Breast epithelium (tissue), 2 donors: Measurements from ENCODE around the genes ZPR1 and SIK3.

DNA sequence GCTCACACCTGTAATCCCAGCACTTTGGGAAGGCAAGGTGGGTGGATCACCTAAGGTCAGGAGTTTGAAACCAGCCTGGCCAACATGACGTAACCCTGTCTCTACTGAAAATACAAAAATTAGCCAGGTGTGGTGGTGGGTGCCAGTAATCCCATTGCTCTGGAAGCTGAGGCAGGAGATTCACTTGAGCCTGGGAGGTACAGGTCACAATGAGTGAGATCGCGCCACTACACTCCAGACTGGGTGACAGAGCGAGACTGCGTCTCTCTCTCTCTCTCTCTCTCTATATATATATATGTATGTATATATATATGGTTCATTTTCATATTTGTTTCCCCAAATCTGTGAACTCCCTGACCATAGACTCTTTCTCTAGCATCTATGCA, 56.4 kb upstream of the CADM1 start:
- PRO-cap: no peak
- RAMPAGE, long total RNA, 2 experiments: no peak in any of the 2 experiments

DNA sequence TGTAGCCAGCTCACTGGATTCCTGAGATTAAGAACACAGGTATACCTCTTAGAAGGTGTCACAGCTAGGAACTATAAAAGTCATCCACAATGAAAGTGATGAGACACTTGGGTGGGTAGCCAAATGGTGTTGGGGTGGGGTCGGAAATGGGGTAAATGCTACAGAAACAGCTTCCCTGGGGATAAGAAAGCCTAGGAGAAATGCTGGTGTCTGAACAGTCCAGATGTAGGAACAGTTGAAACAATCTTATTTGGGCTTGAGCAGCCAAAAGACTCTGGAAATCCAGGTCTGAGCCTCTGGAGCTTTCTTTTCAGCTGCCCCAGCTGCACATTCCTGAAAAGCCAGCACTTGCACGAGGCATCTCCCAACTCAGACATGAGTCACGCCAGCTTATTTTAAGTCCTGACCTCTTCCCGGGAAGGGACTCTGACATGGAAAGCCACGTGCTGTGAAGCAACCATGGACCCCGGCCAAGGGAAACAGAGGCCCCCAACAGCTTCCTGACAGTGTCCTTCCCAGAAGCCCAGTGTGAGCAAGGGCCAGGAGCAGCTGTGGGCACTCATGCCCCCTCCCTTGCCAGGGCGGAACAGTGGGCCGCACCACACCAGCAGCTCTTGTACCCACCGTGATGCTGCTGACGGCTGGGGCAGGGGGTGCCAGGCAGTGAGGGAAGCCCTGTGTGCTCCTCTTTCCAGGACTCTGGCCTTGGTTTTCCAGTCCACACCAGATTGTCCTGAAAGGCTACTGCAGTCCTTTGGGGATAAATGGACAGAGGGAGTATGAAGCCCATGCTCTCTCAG, 118.7 kb upstream of the CADM1 start:
- PRO-cap: no peak
- RAMPAGE, long total RNA, 2 experiments: no peak in any of the 2 experiments

- PRO-cap: no peak
- RAMPAGE, long total RNA, 2 experiments: no peak in any of the 2 experiments
Measured at GRCh38 chr11:116778798-116779214, 6.0 kb upstream of the BUD13 start.

DNA sequence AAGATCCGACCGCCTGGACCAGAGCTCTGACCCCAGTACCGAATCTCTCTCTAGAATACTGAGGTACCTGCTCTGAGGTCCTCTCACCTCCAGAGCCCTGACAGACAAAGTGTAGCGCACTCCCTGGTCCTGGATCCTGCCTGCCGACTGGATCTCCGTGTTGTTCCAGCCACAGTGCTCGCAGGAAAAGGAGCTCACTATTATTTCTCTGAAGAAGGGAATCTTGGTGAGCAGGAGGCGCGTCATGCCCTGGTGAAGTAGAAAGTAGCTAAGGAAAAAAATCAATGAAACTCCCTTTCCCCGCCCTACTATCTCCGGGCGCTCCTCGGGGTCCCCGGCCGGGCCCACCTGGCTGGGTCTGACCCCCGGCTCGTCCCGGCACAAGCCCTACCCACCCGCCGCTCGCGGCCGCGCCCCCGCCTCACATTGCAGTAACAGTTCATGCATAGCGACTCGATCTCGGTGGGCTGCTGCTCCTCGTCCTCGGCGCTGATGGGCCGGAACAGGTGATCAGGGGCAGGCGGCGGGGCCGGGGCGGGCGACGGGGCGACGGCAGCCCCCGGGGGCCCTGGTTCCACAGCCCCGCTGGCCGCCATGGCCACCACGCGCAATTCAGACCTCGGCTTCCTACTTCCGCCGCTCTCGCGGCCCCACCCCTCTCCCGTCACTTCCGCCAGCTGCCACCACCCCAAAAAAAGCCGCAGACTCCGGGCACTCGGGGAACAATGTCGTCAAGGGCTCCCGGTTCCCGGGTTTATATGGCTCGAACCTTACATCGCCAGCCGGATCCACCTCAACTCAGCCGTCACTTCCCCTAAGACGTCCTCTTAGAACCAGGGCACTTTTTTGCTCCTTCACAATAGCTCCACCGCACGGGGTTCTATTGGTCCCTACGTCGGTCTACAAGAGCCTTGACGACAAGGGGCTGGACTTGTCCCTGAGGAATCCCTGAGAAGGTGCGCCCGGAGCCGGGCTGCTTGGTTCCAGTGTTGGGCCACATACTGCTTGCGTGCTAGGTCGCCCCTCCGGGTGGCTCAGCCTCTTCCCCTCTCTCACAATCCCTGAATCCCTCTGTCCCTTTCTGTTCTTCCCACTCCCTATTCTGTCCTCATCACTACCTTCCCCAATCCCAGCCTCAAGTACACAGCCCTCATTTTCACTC, at the start of gene ZPR1:
TSS of gene ZPR1 (minus strand) at position 629 of the 1,162 bp plus-strand sequence.
- PRO-cap: bidirectional peak, plus-strand start at position 667 of the sequence, minus-strand start at position 629 of the sequence
- RAMPAGE, long total RNA, 2 experiments: no peak in any of the 2 experiments

DNA sequence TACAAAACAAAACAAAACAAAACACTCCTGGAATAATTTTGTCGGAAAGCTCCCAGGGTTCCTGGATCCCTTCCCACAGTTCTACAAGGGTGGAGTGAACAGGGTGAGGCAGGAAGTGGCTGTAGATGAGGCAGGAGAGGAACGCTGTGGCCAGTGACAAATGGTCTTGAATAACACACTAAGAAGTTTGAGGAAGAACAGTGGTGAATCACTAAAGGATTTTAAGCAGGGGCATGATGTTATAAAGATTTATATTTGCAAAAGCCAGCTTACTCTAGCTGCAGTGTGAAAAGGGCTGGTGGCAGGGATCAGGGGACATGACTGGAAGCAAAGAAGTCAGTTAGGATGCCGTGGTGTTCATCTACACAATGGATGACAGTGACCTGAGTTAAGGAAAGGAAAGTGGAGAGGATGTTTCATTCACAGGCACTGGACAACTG, 33.9 kb upstream of the APOA1 start:
- PRO-cap: no peak
- RAMPAGE, long total RNA, 2 experiments: no peak in any of the 2 experiments

- PRO-cap: no peak
- RAMPAGE, long total RNA, 2 experiments: no peak in any of the 2 experiments
Measured at GRCh38 chr11:116931473-116932649, 94.4 kb upstream of the APOA1 start.

DNA sequence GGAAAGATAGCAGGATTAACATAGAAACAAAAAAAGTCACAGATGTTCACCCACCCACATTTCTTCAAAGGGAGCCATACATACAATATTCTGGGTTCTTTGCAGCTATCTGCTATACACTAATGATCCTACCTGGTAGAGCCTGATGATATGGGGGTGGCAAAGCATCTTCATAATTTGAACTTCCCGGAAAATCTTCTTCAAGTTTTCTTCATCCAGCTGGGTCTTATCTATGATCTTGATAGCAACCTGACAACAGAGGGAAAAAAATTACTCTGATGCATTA, 119.3 kb upstream of the APOA1 start:
- PRO-cap: no peak
- RAMPAGE, long total RNA, 2 experiments: no peak in any of the 2 experiments

DNA sequence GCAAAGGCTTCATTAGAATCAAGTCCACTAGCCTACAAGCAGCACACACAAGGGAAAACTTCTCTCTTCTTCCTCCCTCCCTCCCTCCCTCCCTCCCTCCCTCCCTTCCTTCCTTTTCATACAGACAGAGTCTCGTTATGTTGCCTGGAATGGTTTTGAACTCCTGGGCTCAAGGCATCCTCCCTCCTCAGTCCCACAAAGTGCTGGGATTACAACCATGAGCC, 121.2 kb downstream of the SIK3 start:
- PRO-cap: no peak
- RAMPAGE, long total RNA, 2 experiments: no peak in any of the 2 experiments

GRCh38 chr11:117083552-117084005, 14.6 kb downstream of the SIK3 start:
- PRO-cap: no peak
- RAMPAGE, long total RNA, 2 experiments: no peak in any of the 2 experiments

DNA sequence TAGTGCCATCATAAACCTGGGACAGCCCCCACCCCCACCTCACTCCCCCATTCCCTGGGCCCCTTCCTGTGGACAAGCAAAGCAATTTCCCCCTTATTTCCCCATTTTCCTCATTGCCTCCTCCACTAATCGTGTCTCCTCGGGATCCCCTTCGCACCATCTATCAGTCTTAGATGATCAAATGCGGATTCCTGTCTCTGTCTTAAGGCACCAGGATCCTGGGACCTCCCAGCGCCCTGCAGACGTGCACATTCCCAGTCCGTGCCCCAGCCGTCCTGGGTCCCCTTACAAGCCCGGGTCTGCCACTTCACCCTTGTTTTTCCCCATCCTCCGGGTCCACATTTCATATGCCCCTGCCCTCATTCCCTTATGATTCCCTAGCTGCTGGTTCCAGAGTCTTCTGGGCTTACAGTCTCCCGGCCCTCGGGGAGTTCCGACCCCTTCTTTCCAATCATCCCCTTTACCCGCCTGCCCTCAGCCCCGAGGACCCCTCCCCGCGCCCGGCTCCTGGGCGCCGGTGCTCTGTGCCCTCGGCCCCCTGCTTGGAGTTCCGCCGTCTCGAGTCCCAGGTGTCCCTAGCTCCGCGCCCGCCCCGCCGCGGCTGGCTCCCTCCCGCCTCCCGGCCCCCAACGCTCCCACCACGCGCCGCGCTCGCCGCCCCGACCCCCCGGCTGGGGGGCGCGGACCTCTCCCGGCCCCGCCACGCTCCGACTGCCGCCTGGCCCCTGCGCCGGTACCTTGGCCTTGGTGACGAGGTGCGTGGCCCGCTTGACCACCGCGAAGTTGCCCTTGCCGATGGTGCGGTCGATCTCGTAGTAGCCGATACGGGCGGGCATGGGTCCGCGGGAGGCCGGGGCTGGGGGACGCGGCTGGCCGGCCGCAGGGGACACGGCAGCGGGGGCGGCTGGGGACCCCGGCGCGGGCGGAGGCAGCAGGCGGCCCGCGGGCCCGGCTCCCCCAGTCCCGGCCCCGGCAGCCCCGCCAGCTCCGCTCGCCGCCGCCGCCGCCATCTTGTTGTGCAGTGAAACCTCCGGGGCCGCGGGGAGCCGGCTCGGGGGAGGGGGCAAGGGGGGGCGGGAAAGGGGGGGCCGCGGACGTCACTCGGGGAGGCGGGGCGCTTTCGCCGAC, at the start of gene SIK3:
TSS of gene SIK3 (minus strand) at position 1,023 of the 1,128 bp plus-strand sequence.
- PRO-cap: unidirectional peak, plus-strand start at position 251 of the sequence; bidirectional peak, plus-strand start outside the sequence, minus-strand start at position 1,013 of the sequence
- RAMPAGE, long total RNA, 2 experiments: no peak in any of the 2 experiments

DNA sequence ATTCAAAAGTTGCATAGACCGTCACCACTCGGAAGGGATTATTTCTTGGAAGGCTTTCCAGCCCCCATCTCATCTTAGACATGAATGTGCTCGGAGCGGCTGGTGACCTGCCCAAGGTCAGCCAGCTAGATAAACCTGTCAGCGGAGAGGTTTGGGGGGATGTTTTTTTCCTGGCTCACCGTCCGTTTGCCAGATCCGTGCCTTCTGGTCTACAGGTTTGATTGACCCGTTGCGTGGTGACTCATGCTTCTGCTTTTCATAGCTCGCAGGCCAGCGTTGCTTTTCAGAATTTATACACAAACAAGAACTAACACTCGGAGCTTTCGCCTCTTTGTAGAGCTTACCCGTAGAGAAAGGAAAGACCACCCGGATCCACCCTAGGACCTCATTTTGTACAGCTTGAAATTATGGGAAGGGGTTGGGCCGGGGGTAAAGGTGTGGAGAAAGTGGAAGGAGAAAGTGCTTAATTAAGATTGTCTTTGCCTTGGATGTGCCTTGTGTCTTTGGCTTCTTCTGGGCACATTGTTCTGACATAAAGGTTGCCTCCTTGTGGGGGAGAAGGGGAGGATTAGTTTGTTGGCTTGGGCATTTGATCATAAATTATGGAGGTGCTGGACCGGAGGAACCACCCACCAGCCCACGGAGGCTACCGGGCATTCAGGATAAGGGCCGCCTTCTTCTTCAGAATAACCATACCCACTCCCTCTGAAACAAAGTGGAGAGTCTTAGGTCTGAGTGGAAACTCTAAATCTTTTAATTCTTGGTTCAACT, 1.1 kb downstream of the PAFAH1B2 start:
- PRO-cap: unidirectional peak, minus-strand start at position 188 of the sequence
- RAMPAGE, long total RNA, 2 experiments: no peak in any of the 2 experiments

DNA sequence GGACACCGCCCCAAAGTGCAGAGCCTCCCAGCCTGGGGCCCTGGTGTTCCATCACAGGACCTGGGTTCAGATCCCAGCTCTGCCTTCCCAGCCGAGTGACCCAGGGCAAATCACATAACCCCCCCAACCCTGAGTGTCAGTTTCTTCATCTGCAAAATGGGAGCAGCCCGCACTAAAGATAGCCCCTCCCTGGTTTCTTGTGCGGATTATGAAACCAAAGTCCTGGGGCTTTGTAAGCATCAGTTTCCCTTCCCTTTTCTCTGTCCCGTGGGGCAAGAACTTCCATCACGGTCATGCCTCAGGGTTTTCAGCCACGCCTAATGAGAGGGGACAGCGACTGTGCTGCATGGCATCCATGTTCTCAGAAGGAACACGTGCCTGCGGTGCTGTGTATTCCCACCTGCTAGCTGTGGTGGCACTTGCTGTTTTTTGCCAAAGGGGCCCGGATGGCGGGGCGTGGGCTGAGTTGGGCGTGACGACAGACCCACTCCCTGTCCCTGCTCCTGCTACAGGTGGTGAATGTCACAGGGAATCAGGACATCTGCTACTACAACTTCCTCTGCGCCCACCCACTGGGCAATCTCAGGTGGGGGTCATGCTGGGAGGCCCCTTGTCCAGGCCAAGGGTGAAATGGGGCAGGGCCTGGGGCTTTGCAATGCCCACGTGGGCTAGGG, 9.6 kb upstream of the TAGLN start:
- PRO-cap: no peak
- RAMPAGE, long total RNA, 2 experiments: no peak in any of the 2 experiments

DNA sequence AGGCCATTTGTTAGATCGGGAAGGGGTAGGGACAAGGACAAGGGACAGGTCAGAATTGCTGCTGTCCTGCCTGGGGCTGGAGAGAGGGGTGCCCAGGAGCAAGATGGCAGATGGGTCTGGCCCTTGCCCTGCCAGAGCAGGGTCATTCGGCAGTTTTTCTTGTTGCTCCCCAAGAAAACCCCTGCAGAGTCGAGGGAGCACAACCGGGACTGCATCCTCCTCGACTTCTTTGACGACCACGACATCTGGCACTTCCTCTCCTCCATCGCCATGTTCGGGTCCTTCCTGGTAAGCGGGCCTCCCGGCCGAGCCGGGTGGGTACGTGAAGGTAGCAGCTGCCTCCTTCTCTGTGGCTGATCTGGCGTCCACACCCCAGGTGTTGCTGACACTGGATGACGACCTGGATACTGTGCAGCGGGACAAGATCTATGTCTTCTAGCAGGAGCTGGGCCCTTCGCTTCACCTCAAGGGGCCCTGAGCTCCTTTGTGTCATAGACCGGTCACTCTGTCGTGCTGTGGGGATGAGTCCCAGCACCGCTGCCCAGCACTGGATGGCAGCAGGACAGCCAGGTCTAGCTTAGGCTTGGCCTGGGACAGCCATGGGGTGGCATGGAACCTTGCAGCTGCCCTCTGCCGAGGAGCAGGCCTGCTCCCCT, 3.4 kb upstream of the TAGLN start:
- PRO-cap: no peak
- RAMPAGE, long total RNA, 2 experiments: no peak in any of the 2 experiments

- PRO-cap: bidirectional peak, plus-strand start at chr11:117200203, minus-strand start at chr11:117200010
- RAMPAGE, long total RNA, 2 experiments: no peak in any of the 2 experiments
Measured at GRCh38 chr11:117199855-117200332, 724 bp downstream of the TAGLN start.

DNA sequence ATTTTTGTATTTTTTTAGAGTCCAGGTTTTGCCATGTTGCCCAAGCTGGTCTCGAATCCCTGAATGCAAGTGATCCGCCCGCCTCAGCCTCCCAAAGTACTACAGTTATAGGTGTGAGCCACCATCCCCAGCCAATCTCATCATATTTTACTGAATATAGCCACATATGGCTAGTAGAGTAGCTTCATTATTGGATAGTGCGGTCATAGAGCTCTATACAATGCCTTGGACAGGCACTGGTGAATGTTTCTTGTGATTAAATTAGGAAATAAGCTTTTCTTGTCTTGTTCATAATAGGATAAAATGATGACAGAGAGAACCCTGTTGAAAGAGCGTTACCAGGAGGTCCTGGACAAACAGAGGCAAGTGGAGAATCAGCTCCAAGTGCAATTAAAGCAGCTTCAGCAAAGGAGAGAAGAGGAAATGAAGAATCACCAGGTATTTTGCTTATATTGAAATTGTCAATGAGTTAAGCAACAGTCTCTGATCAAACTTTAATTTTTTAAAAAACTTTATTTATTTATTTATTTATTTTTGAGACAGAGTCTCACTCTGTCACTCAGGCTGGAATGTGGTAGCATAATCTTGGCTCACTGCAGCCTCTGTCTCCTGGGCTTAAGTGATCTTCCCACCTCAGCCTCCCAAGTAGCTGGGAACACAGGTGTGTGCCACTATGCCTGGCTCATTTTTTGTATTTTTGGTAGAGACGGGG, 11.8 kb downstream of the RNF214 start:
- PRO-cap: no peak
- RAMPAGE, long total RNA, 2 experiments: no peak in any of the 2 experiments

DNA sequence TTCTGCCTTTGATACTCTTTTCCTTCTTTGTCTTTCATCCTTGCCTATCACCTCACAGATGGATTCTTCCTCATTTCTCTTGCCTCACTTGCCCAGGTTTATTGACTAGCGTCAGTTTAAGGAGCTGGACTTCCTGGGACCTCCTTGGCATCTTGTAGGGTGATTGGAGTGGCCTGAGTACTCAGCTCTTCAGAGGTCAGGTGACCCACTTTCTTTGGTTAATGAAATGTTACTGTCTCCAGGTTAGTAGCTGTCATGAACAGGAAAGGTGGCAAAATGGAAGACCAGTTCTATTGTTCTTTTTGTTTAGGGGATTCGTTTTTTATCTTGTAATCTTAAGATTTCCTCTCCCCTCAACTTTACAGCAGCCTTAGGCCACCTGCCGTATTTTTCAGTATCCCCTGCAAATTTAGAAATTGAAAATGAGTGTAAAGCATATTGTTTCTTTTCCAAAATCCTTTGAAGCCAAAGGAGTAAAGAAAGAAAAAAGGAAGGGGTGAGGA, 29.4 kb downstream of the BACE1 start:
- PRO-cap: no peak
- RAMPAGE, long total RNA, 2 experiments: no peak in any of the 2 experiments

DNA sequence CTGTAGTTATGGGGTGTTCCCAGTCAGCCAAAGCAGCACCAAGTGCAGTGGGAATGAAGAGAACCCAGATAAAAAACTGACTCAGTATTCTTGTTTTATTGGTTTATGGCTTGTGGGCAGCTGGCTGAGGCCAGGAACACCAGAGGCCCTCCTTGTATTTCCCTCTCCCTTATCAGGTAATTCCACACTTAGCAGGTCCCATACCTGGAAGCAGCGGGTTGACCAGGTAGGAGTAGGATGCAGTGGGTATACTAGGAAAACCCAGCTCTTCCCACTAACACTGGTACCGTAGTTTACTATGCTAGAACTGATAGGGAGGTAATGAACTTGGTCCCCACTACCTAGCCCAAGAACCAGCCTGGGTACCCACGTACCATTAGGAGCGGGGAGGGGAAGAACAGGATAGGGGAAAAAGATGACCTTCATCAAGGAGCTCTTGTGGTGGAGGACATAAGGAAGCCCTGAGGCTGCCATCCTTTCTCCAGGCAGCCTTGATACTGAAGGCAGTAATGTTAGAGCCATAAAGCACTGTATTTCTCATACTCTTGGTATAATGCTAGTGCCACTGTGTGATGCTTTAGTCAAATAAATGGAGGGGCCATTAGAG, 28.2 kb downstream of the BACE1 start:
- PRO-cap: no peak
- RAMPAGE, long total RNA, 2 experiments: no peak in any of the 2 experiments

GRCh38 chr11:117288784-117289937, 26.9 kb downstream of the BACE1 start:
- PRO-cap: no peak
- RAMPAGE, long total RNA, 2 experiments: no peak in any of the 2 experiments

- PRO-cap: no peak
- RAMPAGE, long total RNA, 2 experiments: no peak in any of the 2 experiments
Measured at GRCh38 chr11:117289938-117290743, 25.9 kb downstream of the BACE1 start.

DNA sequence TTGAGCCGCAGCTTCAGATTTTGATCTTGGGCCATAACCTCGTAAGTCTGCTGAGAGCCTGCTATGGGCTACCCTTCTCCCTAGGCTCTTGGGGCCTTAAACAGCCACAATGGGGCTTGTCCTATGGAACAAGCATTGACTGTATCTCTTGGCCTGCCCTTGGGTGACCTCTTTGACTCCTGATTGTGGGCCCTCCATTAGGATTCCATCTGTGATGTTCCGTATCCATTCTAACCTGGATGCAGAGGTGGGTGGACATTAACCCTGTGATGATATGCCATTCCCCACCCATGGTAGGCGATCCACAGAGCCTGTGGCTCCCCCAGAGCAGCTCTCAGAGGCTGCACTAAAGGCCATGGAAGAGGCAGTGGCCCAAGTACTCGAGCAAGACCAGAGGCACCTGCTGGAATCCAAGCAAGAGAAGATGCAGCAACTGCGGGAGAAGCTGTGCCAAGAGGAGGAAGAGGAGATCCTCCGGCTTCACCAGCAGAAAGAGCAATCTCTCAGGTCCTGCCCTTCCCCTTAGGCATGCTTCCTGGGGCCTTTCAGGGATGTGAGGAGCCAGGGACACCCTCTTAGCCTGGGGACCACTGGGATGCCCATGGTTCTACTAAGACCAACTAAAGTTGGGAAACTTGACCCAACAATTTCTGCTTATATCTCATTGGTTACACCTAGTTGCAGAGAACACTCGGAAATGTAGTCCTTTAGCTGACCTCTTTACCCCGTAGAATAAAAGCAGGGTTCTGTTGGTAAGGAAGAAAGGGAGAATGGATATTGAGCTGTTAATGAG, 59.4 kb downstream of the CEP164 start:
- PRO-cap: no peak
- RAMPAGE, long total RNA, 2 experiments: no peak in any of the 2 experiments